Measurements from ENCODE around the gene SLC15A2.

DNA sequence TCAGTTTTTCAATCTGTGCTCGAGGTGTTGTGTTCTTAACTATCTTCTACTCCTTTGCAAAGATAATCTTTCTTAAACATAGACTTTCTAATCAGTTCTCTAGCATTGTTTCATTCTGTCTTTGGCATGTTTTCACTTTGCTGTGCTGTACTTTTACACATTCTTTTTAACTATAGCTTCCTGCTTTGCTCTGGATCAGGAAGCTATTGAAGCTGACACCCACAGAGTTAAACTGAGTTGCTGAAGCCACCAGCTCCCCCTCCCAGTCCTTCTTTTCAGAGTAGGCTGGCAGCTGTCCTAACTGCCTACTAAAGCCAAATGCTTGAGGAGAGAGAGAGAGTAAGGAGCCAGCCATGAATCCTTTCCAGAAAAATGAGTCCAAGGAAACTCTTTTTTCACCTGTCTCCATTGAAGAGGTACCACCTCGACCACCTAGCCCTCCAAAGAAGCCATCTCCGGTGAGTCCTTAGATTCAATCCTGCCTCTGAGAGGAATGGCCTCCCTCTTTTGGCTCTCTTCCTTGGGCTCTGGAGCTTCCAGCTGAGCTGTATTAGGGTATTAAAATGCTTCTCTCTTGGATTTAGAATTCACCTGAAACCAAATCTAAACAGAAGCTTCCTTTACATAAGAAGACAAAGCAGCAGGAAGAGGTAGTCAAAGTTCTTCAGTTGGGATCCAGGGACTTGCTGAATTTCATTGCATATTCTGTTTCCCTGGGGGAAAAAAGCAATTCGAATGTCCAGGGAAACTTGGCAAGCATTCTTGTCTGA is at the start of gene SLC15A2:
Gene SLC15A2 (plus strand): TSS at position 278 of the 770 bp plus-strand sequence.
- PRO-cap, 3 experiments = peak in 1 of 3 experiments; most common plus-strand start position 317 of the sequence (in 1)
- RRBS = no CpG with 5 or more reads among the region's 4 CpGs

GRCh38 chr3:122120063-122120753 is 63.3 kb upstream of the CASR start:
- PRO-cap, 3 experiments = no peak in any of the 3 experiments
- RRBS = no CpG with 5 or more reads among the region's 3 CpGs

DNA sequence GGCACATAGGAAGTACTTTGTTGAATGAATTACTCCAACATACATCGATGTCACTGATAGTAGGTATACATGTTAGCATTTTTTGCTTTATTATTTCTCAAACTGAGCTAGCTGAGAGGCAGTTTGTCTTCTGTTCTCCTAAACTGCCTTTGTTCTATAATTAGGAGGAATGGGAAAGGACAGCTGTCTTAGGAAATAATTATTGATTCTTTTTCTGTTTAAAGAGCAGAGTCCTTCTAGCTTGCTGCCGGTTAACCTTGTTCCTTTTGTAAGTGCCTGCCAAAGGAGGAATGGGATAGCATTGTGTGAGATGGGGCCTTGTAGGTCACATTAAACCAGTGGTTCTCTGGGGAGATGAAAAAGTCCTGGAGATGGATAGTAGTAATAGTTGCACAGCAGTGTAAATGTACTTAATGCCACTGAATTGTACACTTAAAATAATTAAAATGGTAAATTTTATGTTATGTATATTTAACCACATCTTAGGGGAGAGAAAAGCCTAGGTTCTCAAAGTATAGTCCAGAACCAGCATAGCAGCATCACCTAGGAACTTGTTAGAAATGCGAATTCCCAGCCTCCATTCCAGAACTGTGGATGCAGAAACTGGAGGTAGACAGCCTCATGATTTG is 8.2 kb downstream of the FAM162A start:
- PRO-cap, 3 experiments = no peak in any of the 3 experiments
- RRBS = no CpG with 5 or more reads among the region's 3 CpGs

DNA sequence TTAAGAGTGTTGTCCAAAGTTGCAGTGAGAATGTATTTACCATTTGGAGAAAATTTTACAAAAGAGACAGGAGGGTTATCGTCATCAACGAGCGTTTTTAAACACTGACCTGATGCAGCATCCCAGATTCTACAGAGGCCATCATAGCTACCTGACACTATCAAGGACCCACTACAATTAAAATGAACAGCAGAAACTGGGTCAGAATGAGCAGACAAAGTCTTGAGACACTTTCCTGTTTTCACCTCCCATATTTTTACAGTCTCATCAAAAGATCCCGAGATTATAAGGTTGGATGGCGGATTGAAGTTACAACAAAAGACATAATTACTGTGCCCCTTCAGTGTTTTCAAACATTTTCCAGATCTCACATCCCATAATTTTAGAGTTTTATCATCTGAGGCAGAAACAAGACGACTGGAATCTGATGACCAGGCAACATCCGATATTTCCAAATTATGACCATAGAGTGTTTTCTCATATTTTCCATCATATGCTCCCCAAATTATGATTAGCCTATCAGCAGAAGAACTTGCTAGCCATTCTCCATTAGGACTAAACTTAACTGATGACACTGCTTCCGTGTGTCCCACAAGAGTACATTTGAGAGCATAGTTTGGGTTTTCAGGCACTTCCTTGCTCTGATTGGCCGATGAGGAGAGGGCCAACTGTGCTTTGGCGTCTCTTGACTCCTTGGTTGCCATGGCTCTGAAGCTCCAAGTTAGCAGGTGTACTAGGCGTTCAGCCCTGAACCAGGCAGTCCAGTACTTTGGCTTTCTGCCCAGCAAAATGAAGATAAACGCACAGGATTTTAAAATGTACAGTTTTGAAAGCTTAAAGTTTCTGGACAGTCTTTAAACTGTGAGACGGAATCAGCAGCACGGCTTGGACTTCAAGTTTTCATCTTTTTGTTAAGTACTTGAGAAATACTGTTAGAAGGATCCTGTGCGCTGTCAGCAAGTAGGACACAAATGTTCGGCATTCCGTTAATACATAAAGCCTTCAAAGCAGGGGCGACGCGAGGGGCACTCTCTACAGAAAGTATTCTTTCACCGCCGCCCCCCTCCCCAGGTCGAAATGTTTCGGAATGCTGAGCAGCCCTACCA is 684 bp downstream of the WDR5B start:
- PRO-cap, 3 experiments = peak in 1 of 3 experiments; most common plus-strand start position 731 of the sequence (in 1)
- RRBS = no CpG with 5 or more reads among the region's 24 CpGs

GRCh38 chr3:122496289-122496877 is 18.4 kb downstream of the KPNA1 start:
- PRO-cap, 3 experiments = no peak in any of the 3 experiments
- RRBS = no CpG with 5 or more reads among the region's 5 CpGs

DNA sequence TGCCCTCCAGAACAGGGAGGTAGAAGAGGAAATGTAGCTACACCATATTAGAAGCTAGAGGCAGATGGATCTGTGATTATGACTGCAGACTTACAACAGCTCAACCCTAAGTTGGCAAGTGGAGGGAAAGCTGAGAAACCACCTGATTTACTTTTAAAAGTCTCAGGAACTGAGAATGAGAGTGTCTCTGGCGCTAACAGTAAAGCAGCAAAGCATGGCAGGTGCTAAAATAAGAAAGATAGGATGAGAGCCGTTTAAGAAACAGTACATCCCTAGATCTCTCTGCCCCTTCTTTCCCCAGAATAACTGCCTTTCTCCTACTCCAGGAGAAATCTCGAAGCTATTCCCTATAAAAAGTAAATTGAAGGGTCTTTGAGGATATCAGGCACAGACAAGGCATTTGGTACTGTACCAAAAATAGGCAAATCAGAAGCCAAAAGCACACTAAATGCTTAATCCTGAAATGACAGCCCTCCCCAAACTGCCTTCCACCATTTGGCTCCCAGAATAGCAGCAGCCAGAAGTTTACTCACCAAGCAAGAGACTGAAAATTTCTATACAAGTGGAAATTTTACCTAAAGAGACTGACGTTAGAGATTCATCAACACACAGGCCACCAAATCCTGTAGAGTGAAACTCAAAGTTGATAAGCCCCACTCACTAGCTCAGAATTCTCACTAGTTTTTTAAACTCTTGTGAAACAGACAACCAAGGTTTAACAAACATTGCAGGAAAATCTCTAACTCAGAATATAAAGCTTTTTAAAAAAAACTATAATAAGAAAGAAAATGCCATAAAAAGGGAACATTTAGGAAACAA is 34.2 kb upstream of the PARP14 start:
- PRO-cap, 3 experiments = no peak in any of the 3 experiments
- RRBS = no CpG with 5 or more reads among the region's 4 CpGs

GRCh38 chr3:122782796-122783093 is 10.9 kb downstream of the HSPBAP1 start:
- PRO-cap, 3 experiments = no peak in any of the 3 experiments
- RRBS = no CpG with 5 or more reads among the region's 2 CpGs

- PRO-cap, 3 experiments = no peak in any of the 3 experiments
- RRBS = no CpG with 5 or more reads among the region's 7 CpGs
These were observed 86.5 kb downstream of the SLC49A4 start for GRCh38 chr3:122881328-122881869.

- PRO-cap, 3 experiments = no peak in any of the 3 experiments
- RRBS = no CpG with 5 or more reads among the region's 11 CpGs
These were observed 52.3 kb downstream of the SEMA5B start for GRCh38 chr3:122975189-122975710.

GRCh38 chr3:123291170-123291509 is 89.4 kb downstream of the SEC22A start:
- PRO-cap, 3 experiments = no peak in any of the 3 experiments
- RRBS = no CpG with 5 or more reads among the region's 16 CpGs

DNA sequence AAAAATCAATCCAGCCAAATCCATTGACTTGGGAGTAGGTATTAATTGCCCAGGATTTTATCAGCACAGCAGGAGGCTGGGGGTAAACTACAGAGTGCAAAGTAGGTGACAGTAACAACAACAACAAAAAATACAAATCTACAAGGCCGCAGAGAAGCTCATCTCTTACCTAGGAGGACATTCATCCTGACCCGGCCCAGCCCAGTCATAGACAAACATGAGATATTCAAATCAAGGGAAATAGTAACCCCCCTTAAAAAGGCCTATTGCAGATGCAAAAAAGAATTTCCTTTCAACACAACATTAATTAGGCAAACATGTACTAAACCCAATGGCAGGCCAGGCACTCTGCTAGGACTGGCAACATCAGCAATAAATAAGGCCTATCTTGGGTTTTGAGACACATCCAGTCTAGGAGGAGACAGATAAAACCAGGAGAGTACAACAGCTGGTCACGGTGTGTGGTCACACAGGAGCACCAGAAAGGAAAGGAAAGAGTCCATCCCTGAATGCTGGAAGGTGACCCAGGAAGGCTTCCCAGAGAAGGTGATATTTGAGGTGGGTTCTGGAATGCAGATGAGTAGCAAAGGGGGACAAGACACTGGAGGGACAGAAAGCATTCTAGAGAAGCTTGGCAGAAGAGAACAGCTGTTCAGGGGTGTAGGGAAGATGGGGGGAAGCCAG is 61.3 kb downstream of the ADCY5 start:
- PRO-cap, 3 experiments = no peak in any of the 3 experiments
- RRBS = no CpG with 5 or more reads among the region's 3 CpGs

- PRO-cap, 3 experiments = no peak in any of the 3 experiments
- RRBS = no CpG with 5 or more reads among the region's 11 CpGs
These were observed 42.3 kb downstream of the ADCY5 start for GRCh38 chr3:123406505-123407097.

- PRO-cap, 3 experiments = no peak in any of the 3 experiments
- RRBS = no CpG with 5 or more reads among the region's 10 CpGs
These were observed 4.9 kb downstream of the ADCY5 start for GRCh38 chr3:123443774-123444520.

DNA sequence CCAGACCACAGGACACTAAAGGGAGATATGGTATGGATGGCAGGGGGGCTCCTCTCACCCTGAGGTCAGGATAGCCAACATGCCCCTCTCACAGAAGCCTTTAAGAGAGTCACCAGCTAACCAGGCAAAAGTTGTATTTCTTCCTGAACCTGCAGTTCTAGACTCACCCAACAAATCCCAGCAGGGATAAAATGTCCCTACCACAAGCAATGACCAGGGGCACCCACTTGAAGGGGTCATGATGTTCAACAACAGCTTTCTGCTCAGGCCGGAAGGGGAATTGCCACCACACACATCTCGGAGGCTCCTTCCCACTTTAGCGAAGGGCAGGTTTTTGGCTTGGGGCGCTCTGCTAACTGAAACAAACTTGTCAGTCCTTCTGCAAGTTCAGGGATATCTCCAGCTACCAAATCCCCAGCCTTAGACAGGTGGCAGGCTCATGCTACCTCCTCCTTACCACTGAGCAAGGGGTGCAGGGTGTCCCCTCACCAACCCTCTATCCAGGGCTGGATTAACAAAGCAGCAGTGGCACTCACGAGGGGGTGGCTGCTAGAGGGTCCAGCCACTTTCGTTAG is 2.3 kb downstream of the ADCY5 start:
- PRO-cap, 3 experiments = no peak in any of the 3 experiments
- RRBS = no CpG with 5 or more reads among the region's 6 CpGs

DNA sequence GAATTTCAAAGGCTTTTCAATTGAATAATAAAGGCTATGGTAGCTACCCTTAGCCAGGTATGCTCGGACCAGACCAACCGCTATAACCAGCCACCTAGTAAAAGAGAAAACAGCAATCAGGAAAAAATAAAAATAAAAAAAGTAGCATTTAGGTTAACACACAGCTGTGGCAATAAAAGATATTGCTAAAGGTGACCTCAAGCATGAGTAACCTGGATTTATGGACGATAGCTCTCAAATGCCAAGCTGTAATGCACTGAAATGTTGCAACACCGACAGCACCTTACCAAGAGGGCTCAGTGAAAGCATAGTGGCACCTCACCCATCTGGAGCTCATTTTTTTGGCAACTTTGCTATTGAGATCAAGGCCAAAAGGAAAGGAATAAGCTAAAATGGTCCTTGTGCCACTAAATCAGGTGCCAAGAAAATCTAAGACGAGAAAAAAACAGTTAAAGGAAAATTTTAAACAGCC is 2.6 kb downstream of the HACD2 start:
- PRO-cap, 3 experiments = no peak in any of the 3 experiments
- RRBS = no CpG with 5 or more reads among the region's 5 CpGs

- PRO-cap, 3 experiments = no peak in any of the 3 experiments
- RRBS = no CpG with 5 or more reads among the region's 7 CpGs
These were observed 21.0 kb upstream of the HACD2 start for GRCh38 chr3:123605707-123606349.

DNA sequence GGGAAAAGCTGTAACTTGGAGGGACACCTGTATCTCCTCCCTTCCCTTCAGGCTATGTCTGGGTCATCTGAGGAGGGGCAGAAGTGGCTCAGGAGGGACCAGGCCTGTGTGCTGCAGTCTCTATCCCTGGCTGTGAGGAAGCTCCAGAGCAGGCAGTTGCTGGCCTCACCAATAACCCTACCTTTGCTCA is 34.3 kb upstream of the HACD2 start:
- PRO-cap, 3 experiments = no peak in any of the 3 experiments

DNA sequence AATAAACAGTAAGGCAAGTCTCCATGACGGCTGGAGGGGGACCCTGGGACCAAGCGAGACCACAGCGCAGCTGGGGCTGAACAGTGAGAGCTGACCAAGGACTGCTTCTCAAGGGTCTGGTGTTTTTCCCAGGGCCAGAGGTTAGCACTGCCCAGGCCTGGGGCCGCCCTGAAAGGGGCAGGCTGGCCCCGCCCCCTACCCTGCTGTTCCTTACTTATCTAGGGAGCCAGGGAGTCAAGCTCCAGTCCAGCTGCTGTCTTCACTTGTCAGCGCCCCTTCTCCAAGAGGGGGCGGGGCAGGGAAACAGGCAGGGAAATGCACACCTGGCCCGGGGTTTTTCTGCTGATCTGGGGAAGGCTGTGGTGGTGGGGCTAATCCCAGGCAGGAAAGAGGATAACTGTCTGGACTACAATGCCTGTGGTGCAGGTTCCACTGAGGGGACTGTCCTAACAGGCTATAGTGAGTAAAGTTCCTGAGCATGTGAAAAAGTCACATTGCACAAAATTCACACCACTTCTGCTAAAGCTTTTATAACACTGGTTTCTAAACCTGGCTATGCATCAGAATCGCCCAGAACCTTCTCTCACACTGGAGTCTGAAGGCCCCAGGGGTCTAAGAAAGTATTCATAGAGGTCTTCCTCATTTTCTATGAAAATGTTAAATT is 51.7 kb upstream of the HACD2 start:
- PRO-cap, 3 experiments = no peak in any of the 3 experiments
- RRBS = no CpG with 5 or more reads among the region's 9 CpGs

DNA sequence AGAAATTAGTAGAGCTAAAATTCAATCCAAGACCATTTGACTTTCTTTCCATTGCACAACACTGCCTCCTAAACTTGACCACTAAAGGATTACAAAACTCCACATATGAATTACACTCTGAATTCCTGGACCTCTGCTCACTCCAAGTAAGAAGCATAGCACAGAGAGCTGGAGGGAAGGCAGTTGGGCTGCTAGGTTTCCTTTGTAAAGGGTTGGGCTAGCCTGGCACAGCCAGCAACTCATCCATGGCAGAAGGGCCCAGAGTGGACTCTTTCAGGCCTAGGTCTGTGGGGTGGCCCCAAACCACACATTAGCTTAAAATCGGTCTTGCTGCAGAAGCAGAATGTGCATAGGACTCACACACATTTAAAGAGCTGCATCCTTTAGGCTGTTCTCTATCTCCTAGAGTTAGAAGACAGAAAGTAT is 134.3 kb downstream of the MYLK start:
- PRO-cap, 3 experiments = no peak in any of the 3 experiments
- RRBS = no CpG with 5 or more reads among the region's 1 CpG

DNA sequence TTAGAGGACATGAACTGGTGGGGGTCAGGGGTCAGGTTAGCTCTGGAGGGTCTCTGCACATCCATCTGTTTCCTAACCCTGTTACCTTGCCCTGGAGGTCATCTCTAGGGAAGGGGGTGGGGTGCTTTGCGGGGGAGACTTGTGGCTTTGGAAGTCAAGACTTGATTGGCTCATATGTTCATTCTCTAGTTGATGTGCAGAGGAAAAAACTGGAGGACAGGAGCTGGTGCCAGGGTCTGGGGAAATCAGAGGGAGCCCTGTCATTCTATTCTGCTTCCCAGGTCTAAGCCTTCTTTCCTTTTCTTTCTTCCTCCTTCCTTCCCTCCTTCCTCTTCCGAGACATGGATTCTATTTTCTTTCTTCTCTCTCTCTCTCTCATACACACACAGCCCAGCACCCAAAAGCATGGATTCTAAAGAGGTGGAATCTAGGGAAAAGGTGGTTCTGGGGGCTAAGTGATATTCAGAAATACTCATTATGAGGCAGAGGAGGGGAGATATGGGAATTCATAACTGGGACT is 1.8 kb downstream of the KALRN start:
- PRO-cap, 3 experiments = no peak in any of the 3 experiments
- RRBS = no CpG with 5 or more reads among the region's 2 CpGs